Kidney (tissue), 2 donors: ENCODE data around the genes BHLHA15, ARPC1B and GJC3.

DNA sequence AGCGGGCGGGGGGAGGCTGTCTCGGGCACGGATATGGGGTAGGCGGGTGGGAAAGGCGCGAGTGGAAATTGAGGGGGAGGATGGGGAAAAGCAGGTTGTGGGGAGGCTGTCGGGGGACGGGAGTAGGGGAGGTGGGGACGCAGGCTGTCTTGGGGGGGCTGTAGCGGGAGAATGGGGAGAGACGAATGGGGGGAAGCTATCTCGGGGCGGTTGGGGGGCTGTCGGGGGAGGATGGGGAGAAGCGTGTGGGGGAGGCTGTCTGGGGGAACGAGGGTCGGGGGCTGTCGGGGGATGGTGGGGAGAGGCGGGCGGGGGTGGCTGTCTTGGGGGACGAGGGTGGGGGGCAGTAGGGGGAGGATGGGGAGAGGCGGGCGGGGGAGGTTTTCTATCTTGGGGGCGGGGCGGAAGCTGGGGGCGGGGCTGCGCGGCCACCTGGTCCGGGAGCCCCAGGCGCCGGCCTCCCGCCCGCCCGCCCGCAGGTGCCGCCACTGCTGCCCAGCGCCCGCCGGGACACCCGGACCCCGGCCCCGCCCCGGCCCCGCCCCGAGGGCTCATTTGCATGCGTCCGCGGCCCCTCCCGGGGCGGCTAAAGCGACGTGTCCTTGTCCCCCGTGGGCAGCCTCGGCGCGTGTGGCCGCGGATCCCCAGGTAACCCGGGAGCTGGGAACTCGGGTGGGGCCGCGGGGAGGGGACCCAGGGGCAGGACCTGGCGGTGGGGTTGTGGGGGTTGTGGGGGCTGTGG lies at the start of gene BHLHA15:
Gene BHLHA15, plus strand, starts transcription at position 589 of the 742 bp plus-strand sequence.
- PRO-cap: unidirectional peak, plus-strand start at position 589 of the sequence
- RRBS: 3% methylated on average over 26 of the region's 64 CpGs

- PRO-cap: no peak
- RRBS: no CpG with 5 or more reads among the region's 3 CpGs
Measured at GRCh38 chr7:98234772-98235147, 17.3 kb downstream of the TECPR1 start.

DNA sequence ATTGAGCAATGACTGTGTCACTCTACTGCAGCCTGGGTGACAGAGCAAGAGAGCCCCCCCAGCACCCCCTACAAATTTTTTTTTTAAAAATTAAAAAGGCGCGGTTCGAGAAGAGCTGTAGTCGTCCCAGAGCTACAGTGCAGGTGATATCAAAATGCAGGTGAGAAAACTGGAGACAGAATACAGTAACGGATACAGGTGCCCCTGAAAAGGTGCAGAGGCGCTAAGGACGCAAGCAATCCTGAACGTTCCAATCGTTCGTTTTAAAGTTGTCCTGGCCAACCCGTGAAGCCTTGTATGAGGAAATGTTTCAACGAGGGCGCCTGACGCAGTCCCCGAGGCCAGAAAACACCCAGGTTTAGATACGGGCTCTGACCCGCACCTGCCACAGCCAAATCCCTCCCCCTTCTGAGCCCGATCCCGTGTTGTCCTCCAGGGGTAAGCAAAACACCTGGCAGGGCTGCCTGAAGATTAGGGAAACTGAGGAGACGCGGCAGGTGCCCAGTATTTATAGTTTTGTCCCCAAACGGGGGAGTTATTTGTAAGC lies 860 bp upstream of the BRI3 start:
- PRO-cap: bidirectional peak, plus-strand start at position 450 of the sequence, minus-strand start at position 410 of the sequence
- RRBS: no CpG with 5 or more reads among the region's 22 CpGs

- PRO-cap: no peak
- RRBS: no CpG with 5 or more reads among the region's 19 CpGs
Measured at GRCh38 chr7:98301734-98302330, 20.3 kb downstream of the BRI3 start.

DNA sequence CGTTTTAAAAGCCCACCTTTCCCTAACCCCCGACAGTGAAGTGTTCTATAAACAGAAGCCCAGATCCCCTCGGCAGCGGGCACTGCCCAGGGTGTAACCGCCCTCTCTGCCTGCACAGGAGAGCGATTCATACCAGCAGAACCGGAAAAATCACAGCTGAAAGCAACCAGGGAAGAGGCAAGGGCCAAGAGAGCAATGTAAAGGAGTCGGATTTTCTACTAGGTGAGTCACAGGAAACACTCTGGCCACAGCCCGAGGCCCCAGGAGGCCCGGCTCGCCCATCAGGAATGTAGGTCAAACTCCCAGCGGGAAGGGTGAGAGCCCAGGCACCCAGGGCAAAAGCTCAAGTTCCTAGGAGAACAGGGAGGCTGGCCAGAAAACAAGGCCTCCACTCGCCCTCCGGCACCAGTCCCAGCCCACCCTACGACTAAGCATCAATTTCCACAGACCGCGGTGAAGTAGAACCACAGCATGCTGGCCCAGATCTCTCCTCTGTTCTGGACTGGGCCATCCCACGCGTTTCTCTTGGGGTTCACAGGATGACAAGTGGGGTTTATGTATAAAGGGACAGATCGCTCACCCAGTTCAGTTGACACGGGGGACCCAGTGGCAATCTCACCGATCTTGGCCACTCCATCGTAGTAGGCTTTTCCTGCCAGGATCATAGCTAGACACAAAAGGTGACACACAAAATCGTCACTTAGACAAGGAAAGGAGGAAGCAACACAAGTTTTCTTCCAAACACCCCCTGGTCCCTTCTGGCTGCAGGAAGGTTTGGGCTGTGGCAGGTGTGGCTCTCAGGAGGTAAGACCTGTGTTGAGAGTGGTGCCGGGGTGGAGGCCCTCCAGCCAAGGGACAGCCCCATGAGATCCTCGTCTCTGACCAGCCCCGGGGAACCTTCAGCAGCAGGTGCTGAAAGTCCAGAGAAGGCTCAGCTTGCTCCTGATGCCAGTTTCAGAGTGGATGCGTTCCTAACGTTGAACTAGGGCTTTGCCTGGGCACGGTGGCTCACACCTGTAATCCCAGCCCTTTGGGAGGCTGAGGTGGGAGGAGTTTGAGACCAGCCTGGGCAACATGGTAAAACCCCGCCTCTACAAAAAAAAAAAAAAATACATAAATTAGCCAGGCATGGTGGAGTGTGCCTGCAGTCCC lies 46.1 kb downstream of the BAIAP2L1 start:
- PRO-cap: no peak
- RRBS: 70% methylated on average over 9 of the region's 31 CpGs

DNA sequence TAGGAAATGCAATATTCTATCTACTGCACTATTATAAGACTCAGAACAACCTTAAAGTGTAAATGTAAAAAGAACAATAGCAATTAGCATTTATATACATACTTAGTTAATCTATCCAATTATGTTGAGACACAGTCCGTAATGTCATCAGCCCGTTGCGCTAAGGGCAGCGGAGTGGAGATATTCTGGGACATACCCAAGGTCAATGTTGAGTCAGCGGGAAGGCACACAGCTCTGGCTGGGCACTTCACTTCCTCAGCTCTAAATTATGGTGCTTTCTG lies 43.3 kb downstream of the BAIAP2L1 start:
- PRO-cap: no peak
- RRBS: no CpG with 5 or more reads among the region's 5 CpGs

DNA sequence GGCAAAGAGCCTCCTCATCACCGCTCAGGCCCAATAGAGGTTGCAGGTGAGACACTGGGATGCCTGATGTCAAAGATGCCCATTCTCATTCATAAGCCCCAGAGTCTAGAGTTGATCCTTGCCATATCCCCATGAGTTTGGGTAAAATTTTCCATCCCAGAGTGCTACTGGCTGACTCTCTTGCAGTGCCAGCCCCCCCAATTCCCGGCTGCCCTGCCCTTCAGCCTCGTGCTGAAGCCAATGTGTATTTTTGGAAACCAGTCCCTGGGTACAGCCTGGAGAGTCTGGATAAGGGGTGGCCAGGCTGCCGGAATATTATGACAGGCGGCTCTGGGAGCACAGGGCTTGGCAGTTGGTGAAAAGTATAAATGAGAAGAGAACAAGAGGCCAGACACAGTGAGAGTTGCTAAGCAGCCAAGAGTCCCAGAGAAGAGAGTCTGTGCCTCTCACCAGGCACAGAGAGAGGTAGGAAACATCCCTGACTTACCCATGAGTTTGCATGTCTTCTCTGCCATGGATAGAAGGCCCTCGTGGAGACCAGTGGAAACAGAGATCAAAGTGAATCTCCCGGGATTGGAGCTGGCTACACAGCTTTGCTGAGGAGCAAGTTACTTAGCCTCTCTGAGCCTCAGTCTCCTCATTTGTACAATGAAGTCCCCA lies 53.6 kb downstream of the TMEM130 start:
- PRO-cap: no peak
- RRBS: 72% methylated on average over 4 of the region's 7 CpGs

GRCh38 chr7:98867096-98867960 lies 2.5 kb downstream of the TMEM130 start:
- PRO-cap: no peak
- RRBS: no CpG with 5 or more reads among the region's 13 CpGs

DNA sequence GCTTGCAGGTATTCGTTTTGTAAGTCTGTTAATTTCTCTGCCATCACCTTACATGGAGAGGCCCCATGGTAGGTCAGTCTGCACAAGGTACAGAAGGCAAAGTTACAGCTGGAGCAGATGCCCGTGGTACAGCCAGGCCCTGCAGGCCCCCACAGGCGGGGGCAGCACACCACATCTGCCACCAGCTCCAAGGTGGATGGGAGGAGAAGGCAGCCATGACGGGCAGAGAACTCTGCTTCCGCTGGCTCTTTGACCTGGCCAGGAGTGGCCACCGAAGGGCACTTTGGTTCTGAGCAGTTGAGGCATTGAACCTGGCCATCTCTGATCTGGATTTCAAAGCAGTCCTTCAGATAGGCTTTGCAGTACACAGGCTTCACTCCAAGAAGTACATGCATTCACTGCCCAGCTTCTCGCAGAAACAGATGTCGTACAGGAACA lies 120.5 kb downstream of the TRRAP start:
- PRO-cap: no peak
- RRBS: no CpG with 5 or more reads among the region's 8 CpGs

DNA sequence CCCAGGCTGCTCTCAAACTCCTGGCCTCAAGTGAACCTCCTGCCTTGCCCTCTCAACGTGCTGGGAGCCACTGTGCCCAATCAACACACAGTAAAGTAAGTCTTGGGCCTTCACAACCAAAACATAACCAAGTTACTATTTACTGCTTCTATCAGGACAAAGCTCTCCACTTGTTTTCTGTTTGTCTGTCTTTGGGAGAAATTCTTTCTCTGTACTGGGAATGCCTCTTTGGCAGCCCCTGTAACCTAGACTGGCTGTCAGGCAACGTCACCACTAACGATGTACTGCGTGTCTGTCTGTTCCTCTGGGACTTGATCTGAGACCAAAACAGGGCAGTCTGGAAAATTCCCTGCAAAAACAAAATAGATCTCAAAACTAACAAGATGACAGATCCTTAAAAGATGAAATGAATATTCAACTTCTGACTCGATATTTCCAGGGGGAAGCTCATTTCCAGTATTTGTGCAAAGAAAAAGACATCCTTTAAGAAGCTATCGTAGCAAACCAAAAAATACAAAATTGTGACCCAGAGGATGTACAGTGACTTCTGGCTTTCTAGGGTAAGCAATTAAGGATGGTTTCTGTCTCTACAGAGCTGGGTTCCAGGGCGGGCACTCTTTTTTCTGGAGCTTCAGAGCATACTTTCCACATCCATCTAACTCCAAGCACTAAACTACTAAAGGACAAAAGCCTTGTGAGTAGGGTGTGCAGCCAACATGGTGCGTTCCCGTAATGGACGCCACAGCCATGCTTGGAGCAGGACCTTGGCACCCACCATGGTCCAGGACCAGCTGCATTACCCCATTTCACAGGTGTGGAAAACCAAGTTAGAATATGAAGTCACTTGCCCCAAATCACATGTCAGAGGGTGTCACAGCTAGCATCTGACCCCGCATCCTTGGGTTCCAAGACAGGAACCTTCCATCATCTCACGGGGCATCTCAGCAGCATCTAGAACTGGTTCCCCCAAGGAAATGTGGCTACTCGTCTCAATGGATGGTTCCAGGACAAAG lies 112.7 kb downstream of the SMURF1 start:
- PRO-cap: no peak
- RRBS: no CpG with 5 or more reads among the region's 13 CpGs

- PRO-cap: no peak
- RRBS: 69% methylated on average over 3 of the region's 19 CpGs
Measured at GRCh38 chr7:99036773-99037576, 106.9 kb downstream of the SMURF1 start.

DNA sequence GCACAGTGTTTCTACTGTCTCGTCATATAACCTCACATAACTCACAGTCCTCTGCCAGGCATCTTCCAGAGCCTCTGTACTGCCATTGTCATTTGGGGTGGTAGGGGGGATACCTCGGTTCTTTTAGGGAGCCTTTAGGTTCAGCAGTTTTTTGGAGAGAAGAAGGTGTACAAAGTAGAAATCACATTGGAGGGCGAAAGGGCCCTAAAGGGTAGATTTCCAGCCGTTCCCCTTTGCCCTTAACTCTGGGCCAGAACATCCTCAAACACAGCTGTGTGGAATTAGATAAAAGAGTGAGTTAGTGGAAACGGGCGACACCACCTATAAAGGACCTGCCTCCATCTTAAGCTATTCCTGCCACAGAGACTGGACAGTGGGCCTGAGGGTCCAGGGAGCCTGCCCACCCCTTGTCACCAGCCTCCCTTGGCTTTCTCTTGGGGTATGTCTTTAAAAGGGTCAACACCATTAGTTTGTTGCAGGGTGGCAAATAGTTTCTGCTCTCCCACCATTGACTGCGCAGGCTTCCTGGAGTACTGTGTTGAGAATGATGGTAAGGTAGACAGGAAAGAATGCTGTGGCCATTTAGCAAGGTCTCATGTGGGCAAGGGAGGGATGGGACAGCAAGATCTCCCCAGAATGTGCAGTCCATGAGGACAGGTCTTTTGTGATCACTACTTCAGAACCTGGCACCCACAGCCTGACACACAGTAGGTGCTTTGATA lies 22.7 kb upstream of the ARPC1B start:
- PRO-cap: no peak
- RRBS: no CpG with 5 or more reads among the region's 7 CpGs

GRCh38 chr7:99373809-99374897 lies at the start of gene ARPC1B:
TSS of gene ARPC1B (plus strand) at chr7:99374730.
- PRO-cap: unidirectional peak, plus-strand start at chr7:99374275; bidirectional peak, plus-strand start at chr7:99374730, minus-strand start at chr7:99374597
- RRBS: 13% methylated on average over 46 of the region's 101 CpGs

DNA sequence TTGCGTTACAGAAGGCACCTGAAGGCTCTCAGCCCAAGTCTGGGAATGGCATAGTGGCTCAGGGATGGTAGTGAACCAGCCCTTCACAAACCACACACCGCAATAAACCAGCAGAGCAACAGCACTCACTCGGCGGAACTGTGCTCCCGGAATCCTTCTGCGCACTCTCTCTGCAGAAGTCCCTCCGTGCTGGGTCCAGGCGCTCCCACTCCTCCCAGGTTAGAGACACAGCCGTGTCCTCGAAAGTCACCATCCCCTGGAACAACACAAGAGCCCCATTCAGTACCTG lies 1.6 kb downstream of the ZNF394 start:
- PRO-cap: no peak
- RRBS: no CpG with 5 or more reads among the region's 10 CpGs

DNA sequence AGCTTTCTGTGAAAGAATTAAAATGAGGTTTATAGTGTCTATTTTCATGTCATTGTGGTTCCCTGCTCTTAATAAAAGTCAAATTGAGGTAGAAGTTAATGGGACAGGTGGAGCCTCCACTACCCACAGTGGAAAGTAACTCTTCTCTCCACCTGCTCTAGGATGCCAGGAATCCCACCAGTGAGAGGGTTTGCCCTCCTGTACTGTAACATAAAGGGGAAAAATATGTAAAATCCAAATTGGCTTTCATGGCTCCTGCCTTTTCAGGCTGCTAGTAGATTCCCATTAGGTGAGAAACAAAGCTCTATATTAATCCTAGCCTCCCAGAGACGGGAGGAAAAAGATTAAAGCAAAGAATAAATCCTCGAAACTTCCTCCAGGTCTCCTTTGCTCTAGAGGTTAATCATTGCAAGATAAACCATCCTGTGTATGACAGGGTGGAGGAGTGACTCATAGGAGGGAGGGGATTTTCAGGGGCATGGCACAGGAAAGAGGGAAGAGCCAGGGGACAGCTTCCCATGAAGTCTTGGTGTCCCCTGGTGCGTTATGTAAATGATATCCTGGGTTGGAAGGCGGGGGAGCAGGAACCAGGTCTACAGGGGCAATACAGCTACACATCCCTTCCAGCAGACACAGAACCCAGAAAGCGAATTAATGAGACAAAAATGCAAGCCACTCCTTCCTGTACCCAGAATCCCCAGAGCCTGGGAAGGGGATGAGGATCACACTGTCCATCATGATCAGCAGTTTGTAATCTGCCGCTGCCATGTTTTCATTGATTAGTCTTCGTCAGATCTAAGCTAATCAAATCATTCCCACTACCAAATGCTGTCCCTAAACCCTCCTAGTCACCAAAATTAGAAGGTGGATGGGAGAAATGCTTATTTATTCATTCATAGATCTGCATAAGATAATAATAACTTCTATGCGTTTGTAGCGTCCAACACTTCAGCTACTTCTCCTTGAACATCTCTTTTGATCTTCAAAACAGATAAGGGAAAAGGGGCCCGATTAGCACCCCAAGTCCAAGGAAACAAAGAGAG lies 712 bp downstream of the CYP3A5 start:
- PRO-cap: bidirectional peak, plus-strand start at position 486 of the sequence, minus-strand start at position 389 of the sequence
- RRBS: no CpG with 5 or more reads among the region's 10 CpGs

DNA sequence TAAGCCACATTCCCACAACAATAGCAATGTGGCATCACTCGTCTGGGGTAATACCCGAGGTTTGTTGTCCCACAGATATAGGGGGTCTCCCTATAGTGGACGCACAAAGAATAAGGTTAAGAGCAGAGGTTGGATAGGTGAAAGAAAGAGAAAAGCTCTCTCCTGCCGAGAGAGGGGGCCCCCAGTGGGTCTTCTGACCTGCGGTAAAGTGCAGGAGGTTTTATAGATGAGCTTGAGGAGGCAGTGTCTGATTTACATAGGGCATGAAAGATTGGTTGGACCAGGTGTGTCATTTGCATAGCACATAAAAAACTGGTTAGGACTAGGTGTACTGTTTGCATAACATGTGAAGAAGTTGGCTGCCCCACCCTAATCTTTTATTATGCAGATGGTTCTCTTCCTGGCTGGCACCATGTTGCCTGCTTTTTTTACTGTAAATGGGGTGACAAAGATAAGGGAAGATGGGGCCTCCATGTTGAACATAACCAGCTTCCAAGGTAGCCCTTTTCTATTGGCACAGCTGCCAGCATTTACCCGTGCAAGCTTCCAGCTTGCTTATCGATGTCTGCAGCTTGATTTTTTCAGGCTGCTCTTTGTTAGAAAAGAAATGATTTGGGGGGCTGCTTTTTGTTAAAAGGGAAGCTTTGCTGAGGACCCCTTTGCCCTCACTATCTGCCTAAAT lies 11.9 kb downstream of the CYP3A43 start:
- PRO-cap: unidirectional peak, minus-strand start at position 195 of the sequence
- RRBS: no CpG with 5 or more reads among the region's 7 CpGs

DNA sequence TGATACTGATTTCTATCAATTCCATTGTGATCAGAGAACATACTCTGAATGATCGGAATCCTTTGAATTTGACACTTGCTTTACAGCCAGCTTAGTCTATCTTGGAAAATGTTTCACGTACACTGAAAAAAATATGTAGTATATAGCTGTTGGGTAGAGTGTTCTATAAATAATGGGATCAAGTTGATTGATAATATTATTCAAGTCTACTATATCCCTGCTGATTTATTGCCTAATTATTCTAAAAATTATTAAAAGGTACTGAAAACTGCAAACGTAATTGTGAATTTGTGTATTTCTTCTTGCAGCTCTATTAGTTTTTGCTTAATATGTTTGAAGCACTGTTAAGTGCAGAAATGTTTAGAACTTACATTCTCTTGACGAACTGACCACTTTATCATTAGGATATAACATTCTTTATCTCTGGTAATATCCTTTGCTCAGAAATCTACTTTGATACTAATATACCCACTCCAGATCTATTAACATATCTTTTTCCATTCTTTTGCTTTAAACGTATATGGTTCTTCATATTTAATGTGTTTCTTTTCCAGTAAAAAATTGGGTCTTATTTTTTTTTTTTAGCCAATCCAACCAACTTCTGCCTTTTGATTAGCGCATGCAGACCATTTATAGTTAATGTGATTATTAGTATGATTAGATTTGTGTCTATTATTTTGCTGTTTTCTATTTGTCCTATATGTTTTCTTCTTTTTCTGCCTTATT lies 18.7 kb upstream of the OR2AE1 start:
- PRO-cap: no peak
- RRBS: no CpG with 5 or more reads among the region's 6 CpGs

- PRO-cap: no peak
- RRBS: 2% methylated on average over 6 of the region's 21 CpGs
Measured at GRCh38 chr7:99929052-99929900, at the start of gene GJC3. TSS of gene GJC3 (minus strand) at chr7:99929620.

- PRO-cap: no peak
- RRBS: no CpG with 5 or more reads among the region's 9 CpGs
Measured at GRCh38 chr7:100009711-100010247, 5.6 kb upstream of the ZKSCAN1 start.

GRCh38 chr7:100038165-100038798 lies 11.3 kb upstream of the ZSCAN21 start:
- PRO-cap: no peak
- RRBS: no CpG with 5 or more reads among the region's 11 CpGs